Type B pancreatic cell (in vitro differentiated cells): ENCODE measurements around the gene RAB42.

DNA sequence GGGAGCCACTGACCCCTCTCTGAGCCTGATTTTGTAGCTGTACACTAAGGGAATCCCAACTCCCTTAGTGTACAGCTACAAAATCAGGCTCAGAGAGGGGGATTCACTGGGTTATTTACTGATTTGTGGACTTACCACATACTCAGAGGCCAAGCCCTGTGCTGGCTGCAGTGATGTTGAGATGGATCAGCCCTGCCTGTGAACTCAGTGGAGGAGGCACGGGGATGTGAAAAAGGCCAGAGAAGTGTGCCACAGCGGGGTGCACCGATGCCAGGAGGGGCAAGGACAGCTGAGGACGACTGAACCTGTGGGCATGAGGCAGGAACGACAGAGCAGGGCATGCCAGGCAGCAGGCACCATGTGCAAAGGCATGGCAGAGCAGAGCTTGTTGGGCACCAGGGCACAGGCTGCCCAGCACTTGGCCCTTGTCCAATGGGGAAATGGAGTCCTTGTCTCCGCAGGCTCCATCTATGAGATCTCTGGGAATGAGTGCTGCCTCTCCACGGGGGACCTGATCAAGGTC is 3.8 kb downstream of the THEMIS2 start:
- PRO-cap, result no peak

GRCh38 chr1:27967014-27968383 is 7.7 kb downstream of the XKR8 start:
- PRO-cap, result no peak

DNA sequence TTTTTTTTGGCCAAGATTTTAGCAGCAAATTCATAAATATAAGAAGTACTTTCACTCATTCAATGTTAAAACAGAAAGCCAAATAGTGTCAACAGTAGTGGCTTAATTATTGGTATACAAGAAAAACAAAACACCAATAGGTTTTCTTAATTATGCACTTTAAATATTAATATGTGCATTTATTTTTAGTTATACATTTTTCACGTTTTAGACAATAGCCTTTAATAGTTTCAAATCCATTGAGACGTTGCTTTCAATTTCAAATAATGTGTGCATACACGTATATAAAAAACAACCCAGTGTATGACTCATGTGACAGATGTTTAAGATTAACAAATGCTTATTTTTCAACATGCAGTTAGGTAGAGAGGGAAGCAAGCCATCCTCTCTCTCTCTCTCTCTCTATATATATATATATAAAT is 24.4 kb downstream of the EYA3 start:
- PRO-cap, result no peak

DNA sequence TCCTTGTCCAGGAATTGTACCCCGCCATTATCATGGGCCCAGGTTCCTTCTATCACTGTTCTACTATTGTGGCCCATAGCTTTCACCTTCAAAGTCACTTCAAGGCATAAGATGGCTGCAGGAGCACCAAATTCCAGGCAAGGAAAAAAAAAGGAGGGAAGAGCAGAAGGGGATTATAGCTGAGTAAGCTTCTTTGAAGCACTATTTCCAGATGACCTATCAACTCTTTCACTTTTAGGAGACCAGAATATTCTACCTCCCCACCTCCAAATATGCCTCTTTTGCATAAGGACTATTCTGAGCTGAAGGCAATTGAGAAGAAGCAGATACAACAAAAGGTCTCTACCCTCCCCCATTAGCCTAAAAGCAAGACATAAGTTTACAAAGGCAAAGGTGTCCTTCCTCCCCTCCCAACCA is 41.8 kb downstream of the PTAFR start:
- PRO-cap, result no peak

DNA sequence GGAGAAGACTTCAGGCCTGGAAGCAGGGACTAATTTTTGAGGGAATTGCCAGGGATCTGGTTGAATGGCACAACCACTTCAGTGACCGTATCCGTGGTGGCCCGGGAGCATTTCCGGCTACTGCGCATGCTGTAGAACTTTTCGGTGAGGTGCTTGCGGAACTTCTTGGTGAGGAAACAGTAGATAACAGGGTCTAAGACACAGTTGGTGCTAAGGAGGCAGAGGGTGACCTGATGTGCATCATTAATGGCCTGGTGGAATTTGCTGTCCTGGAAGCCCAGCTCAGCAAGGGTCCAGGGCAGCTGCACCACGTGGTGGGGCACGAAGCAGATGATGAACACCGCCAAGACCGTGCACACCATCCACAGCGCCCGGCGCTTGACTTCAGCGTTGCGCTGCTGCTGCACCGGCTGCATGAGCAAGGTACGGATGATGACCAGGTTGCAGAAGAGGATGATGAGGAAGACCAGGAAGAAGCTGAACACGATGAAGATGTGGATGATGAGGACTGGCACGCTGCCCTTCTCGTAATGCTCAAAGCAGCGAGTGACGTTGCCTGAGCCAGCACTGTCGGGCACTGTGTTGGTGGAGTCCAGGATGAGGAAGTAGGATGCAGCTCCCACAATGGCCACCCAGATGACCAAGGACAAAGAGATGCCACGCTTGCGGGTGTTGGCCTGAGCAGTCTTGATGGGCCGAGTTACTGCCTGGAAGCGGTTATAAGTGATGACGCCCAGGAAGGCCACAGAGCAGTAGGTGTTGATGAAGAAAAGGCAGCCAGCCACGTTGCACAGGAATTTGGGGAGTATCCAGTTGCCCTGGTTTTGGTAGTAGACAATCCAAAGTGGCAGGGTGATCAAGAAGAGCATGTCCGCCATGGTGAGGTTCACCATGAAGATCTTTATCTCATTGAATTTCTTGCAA is 26.3 kb downstream of the PTAFR start:
- PRO-cap, result no peak

DNA sequence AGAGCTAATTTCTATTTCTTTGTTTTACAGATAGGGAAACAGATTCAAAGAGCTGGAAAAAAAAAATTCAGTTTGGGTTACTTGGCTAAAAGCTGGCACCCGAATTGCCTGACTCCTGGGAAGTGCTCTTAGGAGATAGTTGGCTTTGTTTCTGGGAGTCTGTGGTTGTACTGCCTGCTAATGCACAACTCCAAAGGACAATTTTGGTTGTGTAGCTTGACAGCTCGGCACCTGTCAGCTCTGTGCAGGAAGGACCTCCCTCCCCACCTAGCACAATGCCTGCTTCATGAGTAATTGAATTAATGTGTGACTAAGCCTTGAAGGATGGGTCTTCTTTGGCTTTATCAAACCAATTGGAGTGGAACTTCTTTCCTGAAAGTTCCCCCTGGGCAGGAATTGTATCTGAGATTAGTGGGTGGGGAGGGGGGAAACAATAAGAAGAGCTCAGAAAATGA is 10.4 kb upstream of the SESN2 start:
- PRO-cap, result no peak

GRCh38 chr1:28260677-28260972 is 1.3 kb downstream of the SESN2 start:
- PRO-cap, result no peak

DNA sequence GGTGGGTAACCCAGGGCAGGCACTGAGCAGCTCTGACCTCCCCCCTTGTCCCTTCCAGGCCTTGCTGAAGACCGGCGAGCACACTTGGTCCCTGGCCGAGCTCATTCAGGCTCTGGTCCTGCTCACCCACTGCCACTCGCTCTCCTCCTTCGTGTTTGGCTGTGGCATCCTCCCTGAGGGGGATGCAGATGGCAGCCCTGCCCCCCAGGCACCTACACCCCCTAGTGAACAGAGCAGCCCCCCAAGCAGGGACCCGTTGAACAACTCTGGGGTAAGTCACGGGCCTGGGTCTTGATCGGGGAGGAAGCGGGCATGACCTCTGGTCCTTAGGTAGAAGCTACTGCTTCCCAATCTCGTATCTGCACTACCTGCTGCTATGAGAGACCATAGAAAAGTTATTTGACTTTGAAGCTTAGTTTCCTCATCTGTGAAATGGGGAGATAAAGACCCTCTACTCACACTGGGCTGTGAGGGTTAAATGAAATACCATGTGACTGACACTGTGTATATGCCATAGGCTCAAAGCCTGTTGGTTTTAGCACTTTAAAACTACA is 13.3 kb downstream of the SESN2 start:
- PRO-cap, result no peak

GRCh38 chr1:28518778-28519445 is 13.1 kb downstream of the RCC1 start:
- PRO-cap, result no peak

GRCh38 chr1:28520206-28520693 is 14.4 kb downstream of the RCC1 start:
- PRO-cap, result no peak

- PRO-cap, result unidirectional peak, plus-strand start at chr1:28592475
These were observed at the start of gene RAB42 for GRCh38 chr1:28591804-28592567. TSS of gene RAB42 (plus strand) at chr1:28592265.

- PRO-cap, result no peak
These were observed 2.5 kb downstream of the RAB42 start for GRCh38 chr1:28594550-28595038.

GRCh38 chr1:28748271-28748811 is 11.6 kb downstream of the YTHDF2 start:
- PRO-cap, result no peak

GRCh38 chr1:28774723-28775725 is 36.9 kb upstream of the OPRD1 start:
- PRO-cap, result no peak

- PRO-cap, result no peak
These were observed 1.0 kb downstream of the OPRD1 start for GRCh38 chr1:28812978-28813445.

DNA sequence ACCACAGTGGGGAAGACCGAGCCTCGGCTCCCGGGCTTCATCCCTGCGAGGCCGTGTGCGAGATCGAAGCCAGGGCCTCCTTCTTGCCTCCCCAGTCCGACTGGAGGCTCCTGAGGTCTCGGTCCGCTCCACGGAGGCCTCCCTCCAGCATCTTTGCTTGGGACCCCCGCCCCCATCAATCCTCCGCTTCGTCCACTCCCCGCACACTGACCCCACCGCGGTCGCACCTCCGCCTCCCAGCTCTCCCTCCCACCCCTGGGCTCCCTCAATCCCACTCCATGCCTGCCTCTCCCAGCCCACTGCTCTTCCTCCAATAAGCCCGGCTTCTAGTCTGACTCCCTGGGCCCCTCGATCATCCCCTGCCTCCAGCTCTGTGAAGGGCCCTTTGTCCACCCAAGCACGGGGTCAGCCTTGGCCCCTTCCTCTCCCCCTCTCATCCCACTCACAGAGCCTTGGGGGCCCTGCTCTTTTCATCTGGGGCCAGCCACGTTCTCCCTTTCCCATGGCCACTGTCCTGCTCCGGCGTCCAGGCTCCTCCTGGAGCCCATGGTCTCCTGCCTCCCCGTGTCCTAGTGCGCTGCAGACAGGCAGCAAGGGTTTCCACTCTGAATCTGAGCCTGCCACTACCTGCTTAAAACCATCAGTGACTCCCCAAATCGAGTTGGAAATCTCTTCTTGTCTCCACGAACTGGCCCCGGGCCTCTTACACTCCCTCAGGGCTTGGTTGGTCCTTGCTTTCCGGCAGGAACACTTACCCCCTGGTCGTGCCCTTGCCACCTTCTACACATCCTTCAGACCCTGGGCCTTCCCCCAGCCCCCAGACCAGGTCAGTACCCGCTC is 1.6 kb upstream of the TMEM200B start:
- PRO-cap, result no peak

- PRO-cap, result no peak
These were observed 27.0 kb downstream of the SRSF4 start for GRCh38 chr1:29154543-29155304.

DNA sequence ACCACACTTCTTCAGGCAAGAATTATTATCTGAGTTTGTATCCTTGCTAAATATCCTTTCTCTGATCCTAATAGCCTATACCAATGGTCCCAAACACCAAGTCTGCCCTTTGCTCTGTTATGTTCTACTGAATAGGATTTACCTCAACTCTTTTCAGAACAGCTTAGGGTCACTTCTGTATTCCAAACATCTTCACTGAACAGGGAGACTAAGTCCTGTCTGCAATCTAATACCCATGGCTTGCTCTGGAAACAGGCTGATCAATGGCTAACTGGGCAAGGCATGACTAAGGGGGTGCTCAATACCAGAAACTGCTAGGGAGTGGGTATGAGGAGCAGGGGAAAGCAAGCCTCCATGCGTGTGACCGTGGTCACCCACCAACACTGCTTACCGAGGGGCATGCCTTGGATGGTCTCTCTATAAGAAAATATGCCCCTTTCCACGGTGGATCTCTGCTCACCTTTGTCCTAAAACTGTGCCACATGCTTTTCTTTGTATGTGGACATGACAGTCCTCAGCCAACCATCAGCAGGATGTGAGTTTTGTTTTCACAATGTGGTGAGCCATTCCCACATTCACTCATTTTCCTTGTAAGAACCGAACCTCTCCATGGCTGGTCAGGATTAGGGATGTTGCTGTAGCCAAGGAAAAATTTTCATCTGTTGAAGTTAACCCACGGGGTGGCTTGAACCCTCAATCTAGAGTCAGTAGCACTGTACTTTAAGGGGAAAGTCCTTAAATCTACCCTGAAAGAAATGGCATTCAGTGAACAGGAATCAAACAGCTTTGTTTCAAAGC is 16.1 kb downstream of the SRSF4 start:
- PRO-cap, result no peak

- PRO-cap, result no peak
These were observed 427.6 kb downstream of the MATN1 start for GRCh38 chr1:30295811-30296163.

- PRO-cap, result bidirectional peak, plus-strand start at chr1:30718802, minus-strand start at chr1:30718620
These were observed 4.5 kb downstream of the MATN1 start for GRCh38 chr1:30718518-30719604.